HEK293 (cell line): ENCODE measurements around a stretch of chr6.

DNA sequence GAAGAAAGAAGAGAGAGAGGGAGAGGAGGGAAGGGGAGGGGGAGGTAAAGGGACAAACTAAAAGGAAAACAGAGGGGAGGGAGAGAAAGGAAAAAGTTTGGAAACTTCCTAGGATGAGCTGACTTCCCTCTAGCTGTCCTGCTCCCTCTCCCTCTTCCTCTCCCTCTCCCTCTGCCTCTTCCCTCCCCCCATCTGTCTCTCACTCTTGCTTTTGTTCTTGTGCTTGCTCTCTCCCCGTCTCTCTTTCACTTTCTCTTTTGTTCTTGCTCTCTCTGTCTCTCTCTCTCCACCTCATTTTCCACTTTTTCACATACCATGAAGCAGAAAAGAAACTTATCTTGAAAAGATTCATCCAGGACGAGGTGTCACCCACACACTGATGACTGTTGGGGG is 56.4 kb upstream of the DUSP22 start:
- PRO-cap, result no peak
- RRBS, 2 experiments, result no CpG with 5 or more reads among the region's 2 CpGs

- PRO-cap, result no peak
- RRBS, 2 experiments, result no CpG with 5 or more reads among the region's 3 CpGs
These were observed 21.5 kb upstream of the IRF4 start for GRCh38 chr6:370143-370435.

- PRO-cap, result no peak
- RRBS, 2 experiments, result no CpG with 5 or more reads among the region's 11 CpGs
These were observed 3.3 kb upstream of the IRF4 start for GRCh38 chr6:387973-388843.

DNA sequence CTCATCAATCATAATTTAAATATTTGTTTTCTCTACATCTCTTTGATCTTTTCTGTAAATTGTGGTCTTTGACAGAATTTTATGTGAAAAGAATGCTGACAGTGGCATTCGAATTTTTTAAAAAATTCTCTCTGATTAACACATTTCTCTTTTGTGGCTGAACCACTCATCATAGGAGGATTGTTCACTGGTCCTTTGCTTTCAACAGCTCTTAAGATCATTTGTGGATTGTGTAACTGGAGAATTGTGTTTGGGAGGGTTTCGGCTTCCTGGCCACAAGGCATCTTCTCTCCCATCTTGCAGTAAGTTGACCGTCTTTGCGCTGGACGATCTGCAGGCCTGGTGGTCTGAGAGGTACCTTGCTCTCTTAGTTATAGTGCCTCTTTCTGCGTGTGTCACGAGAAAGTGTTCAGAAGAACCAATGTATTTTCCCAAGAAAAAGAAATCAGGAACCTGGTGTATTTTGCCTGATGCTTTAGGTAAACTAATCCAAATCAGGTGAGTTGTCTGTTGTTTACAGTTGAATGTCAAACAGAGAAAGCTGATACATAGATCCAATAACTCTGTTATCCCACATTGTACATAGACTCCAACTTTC is 14.7 kb upstream of the EXOC2 start:
- PRO-cap, result no peak
- RRBS, 2 experiments, result no CpG with 5 or more reads among the region's 7 CpGs

DNA sequence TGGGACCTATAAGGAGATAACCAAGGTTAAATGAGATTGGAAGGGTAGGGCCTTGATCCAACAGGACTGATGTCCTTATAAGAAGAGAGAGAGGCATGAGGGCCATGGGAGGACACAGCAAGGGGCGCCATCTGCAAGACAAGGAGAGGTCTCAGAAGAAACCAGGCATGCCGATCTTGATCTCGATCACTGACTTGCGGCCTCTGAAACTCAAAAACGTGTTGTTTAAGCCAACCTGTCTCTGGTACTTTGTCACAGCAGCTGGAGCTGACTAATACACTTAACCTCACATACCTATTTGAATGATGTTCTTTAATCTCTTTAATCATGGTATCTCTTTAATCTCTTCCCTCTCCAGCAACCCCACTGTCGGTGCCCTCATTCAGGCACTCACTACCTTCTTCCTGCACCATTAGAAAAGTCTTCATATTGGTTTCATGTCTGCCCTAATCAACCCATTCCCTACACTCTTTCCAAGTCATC is 26.5 kb upstream of the EXOC2 start:
- PRO-cap, result no peak
- RRBS, 2 experiments, result no CpG with 5 or more reads among the region's 6 CpGs

GRCh38 chr6:1003439-1003848 is 308.5 kb upstream of the FOXQ1 start:
- PRO-cap, result no peak
- RRBS, 2 experiments, result 97 to 98% methylated on average over 4 to 8 of the region's 18 CpGs

DNA sequence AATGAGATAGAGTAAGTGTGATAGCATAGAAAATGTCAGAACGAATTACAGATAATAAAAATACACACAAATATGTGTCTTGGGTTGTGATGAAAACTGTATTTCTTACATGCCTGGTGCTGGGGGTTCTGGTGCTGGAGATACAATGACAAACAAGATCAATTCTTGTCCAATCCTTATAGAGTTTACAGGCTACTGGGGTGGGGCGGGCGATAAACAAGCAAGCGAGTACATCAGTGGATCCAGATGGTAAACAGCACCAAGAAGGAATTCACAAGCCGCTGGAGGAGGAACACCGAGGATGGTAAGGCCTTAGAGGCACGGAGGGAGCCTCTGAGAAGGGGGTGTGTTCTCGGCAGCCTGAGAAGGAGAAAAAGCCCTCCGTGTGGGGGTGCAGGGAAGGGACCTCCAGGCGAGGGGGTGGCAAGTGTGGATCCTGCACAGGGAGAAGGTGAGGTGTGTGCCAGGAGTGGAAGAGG is 276.6 kb upstream of the FOXQ1 start:
- PRO-cap, result no peak
- RRBS, 2 experiments, result no CpG with 5 or more reads among the region's 10 CpGs

DNA sequence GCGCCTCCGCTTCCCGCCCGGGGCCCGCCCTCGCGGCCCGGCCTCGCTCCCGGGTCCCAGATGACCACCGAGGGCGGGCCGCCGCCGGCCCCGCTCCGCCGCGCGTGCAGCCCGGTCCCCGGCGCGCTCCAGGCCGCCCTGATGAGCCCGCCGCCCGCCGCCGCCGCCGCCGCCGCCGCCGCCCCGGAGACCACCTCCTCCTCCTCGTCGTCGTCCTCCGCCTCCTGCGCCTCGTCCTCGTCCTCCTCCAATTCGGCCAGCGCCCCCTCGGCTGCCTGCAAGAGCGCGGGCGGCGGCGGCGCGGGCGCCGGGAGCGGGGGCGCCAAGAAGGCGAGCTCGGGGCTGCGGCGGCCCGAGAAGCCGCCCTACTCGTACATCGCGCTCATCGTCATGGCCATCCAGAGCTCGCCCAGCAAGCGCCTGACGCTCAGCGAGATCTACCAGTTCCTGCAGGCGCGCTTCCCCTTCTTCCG is 548 bp downstream of the FOXF2 start:
- PRO-cap, result bidirectional peak, plus-strand start at position 401 of the sequence, minus-strand start at position 422 of the sequence
- RRBS, 2 experiments, result under 1% methylated on average over 12 of the region's 75 CpGs

DNA sequence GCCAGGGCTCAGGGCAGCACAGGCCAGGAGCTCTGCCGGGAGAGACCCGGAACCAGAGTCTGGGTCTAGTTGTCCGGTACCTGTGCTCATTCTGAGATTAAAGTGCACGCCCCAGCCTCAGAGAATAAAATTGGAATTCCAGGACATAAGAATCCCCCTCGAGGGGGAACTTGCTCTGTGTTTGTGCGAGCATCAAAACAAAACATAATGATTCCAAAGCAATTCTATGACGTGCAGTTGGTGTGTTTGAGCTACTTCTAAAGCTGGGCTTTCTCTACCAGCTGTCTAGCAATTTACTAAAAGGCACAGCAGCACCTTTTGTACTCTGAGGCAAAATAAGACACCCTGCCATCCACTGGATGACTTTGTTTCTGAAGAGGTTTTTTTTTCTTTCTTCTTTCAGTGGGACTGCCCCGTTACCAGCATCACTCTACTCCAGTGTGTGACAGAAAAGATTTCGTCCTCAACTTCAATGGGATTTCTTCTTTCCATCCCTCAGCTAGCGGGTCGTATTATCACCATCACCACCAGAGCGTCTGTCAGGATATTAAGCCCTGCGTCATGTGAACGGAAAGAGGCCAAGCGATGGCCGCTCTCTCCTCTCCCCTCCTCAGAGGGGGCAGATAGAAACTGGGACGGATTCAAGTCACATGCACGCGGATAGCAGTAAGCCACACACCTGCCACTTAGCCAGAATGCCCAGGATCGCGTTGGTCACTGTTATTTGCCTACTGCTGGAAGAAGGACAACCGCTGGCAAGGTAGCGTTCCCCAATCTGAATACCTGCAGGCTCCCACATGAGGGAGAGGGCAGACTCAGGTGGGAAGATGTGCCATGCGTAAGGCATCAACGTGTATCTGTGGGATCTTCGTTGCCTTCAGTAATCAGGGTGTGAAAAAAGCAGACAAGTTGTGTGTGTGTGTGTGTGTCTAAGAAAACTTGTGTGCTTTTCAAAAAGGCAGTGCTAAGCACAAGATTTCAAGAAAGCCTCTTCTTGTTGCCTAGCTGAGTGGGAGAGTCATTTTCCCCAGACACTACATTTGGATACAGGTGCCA is 5.2 kb downstream of the FOXF2 start:
- PRO-cap, result no peak
- RRBS, 2 experiments, result no CpG with 5 or more reads among the region's 26 CpGs

DNA sequence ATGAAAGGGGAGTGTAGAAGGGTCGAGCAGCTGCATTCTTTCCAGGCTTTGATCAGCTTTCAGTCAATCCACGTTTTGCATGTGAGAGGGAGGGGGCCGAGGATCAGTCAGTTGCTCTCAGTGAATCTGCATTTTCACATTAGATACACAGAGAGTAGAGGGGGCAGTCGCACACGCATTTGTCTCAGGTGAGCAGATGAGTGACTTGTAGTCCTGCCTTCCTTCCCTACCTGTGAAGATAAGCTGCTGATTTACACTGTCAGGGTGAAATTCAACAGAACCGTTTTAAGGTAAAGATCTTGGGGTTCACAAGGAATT is 78.8 kb downstream of the FOXF2 start:
- PRO-cap, result no peak
- RRBS, 2 experiments, result no CpG with 5 or more reads among the region's 6 CpGs

DNA sequence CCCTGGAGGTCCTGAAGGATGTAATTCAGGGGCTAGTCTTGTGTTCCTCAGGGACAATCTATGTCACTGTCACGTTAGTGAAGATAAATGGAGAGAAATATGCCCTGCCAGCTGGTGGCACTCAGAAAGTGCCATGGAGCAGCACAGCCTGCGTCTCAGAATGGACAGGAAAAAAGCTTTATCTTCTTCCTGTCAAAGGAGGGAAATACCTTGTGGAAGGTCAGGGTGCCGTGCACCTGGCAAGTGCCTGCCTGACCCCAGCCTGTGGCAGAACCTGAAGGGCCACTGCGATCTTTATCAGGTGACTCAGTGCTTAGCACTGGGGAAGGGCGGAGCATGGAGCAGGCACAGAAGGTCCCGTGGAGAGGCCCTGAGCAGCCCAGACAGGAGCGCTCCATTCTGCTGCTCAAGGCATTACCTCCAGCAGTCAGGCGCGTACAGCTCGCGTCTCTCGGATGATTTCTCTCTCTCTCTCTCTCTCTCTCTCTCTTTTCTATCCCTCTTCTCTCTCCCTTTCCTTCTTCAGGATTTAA is 31.6 kb downstream of the FOXC1 start:
- PRO-cap, result no peak
- RRBS, 2 experiments, result no CpG with 5 or more reads among the region's 12 CpGs

DNA sequence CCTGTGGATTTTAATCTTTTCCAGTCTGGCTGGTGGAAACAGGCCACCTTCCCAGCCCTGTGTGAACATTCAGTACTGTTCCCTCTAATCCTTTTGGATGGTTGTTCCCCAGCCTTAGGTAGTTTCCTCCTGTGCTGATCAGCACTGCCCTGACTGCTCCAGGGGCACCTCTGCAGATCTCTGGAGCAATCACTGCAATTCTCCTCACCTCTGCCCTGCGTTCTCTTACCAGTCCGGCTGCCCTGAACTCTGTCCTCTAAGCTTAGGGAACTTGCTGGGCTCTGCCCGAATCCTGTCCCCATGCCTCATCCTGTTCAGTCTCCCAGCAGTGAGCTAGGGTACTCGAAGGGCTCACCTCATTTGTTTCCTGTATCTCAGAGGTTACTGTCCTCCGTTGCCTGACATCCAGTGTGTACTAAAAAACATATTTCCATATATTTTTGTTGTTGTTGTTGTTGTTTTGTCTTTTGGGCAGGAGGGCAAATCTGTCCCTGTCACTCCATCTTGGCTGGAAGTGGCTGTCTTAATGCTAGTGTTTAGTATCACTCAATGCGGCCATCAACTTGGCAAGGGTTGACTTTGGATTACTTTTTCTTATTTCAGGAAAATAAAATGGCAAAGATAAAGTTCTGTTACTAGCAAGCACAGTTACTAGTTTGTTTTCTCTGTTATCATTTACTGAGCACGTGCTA is 83.6 kb downstream of the FOXC1 start:
- PRO-cap, result no peak
- RRBS, 2 experiments, result no CpG with 5 or more reads among the region's 7 CpGs

DNA sequence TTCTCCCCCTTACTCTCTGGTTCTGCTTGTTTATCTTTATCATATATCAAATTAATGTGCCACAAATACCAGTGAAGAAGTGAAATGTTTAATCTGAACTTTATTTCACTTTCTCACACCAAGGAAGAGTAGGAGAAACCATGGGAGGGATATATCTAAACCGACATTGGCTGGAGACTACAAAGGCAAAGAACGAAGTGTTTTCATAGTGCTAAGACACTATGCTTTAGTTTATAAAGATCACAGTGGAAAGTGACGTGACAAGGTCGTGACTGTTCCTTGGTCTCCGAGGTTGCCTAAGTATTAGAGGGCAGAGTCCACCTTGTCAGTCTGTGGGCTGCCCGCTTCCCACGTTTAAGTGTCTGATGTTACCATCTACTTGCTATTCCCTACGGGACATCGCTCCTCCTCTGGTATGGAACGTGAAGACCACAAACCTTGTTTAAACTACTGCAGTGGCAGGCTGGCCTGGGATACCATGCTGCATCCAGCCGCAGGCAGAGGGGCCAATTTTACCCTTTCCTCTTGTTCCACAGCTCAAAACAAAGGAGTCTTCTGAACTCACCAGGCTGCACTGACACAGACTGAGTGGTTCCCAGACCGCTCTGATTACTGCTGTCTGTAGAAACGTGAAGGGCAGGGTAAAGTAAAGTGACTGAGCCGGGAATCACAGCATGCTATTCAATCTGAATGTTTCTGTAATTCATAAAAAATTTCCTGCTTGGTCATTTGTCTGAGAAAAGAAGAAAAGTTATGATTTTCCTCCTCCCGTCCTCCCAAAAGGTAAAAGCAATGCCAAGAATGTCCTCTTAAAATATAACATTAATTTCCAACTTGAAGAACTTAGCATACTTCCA is 275.8 kb downstream of the FOXC1 start:
- PRO-cap, result no peak
- RRBS, 2 experiments, result no CpG with 5 or more reads among the region's 15 CpGs

GRCh38 chr6:1899536-1899853 is 289.8 kb downstream of the FOXC1 start:
- PRO-cap, result no peak
- RRBS, 2 experiments, result no CpG with 5 or more reads among the region's 5 CpGs

DNA sequence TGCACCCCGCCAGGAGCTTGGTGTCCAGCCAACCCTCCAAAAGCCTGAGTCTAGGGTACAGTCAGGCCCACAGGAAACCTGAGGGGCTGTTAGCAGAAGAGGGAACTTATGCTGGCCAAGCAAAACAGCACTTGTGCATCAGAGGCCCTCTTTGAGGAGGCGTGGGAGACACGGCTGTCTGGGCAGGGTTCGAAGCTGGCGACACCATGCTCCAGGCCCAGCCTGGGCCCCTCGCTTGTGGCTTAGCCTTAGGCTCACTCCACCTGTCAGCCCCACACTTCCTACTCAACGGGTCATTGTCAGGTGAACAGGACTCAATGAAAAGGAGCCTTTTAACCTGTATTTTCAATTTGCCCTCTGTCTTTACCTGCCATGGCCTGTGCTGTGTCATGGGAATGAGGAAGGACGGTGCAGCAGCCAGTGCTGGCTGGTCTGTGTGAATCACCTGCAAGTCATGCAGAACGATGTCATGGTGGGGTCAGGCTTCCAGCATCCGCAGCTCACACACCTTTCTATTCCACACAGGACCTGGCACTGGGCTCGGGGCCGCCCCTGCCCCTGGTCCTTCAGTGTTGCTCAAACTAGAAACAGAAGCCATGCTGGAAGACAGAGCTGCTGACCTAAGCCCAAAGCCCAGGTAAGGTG is 188.6 kb upstream of the GMDS start:
- PRO-cap, result no peak
- RRBS, 2 experiments, result no CpG with 5 or more reads among the region's 12 CpGs

GRCh38 chr6:2480564-2481011 is 235.2 kb upstream of the GMDS start:
- PRO-cap, result no peak
- RRBS, 2 experiments, result no CpG with 5 or more reads among the region's 7 CpGs

DNA sequence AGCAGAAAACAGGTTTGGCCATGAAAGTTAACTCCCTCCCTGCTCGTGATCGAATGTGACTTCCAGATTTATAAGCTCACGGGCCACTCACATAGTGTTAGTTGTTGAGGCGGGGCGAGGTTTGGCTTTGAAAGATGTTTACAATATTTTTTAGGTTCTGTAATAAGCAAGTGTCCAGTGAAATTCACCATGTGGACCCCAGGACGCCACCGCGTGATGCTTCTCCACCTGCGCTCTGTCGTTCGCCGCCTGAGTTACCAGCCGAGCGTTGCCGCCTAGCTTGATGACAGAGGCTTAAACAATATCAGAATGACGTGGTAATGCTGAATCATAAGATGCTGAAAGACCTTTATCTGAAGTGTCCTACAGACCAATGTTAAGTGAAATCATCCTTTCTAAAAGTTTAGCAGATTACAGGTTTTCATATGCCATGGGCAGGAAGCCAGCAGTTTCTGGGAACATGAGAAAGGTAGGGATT is 241.0 kb downstream of the MYLK4 start:
- PRO-cap, result no peak
- RRBS, 2 experiments, result no CpG with 5 or more reads among the region's 16 CpGs

- PRO-cap, result no peak
- RRBS, 2 experiments, result no CpG with 5 or more reads among the region's 2 CpGs
These were observed 216.5 kb downstream of the MYLK4 start for GRCh38 chr6:2534271-2534617.

DNA sequence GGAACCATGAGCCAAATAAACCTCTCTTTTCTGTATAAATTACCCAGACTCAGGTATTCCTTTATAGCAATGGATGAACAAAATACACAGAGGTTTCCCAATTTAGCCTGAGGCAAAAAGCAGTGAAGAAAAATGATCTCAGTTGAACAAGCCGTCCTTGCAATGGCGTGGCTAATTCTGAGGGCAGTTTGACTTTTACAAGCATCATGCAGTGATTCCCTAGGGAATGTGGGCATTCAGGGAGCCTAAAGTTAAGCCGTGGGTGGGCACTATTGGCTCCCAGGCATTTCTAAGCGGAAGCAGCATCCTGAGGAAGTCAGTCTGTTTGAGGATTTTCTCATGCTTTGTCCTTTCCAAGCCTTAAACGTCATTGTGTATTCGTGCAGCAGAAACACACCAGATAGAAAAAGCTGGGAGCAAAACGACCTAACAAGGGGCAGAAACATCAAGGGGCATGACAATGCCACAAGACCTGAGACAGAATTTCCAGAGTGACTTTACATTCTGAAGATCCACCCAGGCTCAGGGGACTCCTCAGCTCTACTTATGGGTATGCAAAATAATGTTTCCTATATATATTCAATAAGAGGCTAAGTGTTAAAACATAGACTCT is 133.8 kb downstream of the MYLK4 start:
- PRO-cap, result no peak
- RRBS, 2 experiments, result no CpG with 5 or more reads among the region's 7 CpGs

- PRO-cap, result no peak
- RRBS, 2 experiments, result no CpG with 5 or more reads among the region's 5 CpGs
These were observed 7.5 kb downstream of the MYLK4 start for GRCh38 chr6:2743139-2743640.